Type B pancreatic cell (in vitro differentiated cells): ENCODE measurements around the gene ANKRD13D.

DNA sequence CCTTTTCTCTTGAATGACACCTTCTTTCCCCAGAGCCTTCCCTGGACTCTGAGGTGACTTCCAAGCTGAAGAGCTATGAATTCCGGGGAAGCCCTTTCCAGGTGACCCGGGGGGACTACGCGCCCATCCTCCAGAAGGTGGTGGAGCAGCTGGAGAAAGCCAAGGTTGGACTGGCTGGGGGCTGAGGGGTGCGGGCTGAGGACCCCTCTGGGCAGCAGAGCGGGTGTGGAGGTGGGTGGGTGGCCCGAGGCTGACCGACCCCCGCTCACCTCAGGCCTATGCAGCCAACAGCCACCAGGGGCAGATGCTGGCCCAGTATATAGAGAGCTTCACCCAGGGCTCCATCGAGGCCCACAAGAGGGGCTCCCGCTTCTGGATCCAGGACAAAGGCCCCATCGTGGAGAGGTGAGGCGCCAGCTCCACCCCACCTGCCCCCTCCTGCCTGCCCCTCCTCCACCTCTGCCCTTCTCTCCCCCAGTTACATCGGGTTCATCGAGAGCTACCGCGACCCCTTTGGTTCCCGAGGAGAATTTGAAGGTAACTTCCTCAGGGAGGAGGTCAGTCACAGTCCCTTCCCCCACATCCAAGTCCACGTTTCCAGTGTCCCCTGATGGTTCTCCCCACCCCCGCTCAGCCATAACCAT is 11.1 kb downstream of the DPP3 start:
- PRO-cap = no peak

DNA sequence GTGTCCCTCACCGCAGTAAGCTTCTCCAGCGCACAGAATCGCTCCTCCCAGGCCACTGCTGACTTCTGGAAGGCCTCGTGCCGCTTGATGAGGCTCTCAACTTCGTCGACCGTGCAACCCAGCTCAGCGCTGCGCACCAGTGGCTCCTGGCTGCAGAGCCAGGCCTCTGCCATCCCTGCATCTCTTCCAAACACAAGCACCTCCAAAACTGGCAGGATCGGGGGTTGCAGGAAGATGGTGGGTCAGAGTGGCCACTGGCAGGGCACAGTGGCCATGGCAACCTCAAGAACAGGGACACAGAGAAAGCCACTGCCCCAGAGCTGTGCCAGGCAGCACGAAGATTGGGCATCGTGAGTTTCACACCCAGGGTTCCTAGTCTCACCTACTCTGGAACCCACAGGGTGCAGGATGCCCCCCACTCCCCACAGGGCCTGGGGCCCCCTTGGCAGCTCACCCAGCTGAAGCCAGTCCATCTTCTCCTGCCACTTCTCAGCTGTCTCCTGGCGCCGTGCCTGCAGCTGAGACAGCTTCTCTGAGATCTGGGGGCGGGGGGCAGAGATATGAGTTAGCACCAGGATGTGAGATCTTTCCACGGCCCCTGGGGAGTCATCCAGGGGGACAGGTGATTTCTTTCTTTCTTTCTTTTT is 11.1 kb upstream of the RBM4B start:
- PRO-cap = no peak

- PRO-cap = no peak
Observed at GRCh38 chr11:66715178-66715731, 13.8 kb downstream of the SPTBN2 start.

GRCh38 chr11:66864485-66864867 is 7.6 kb downstream of the LRFN4 start:
- PRO-cap = no peak

GRCh38 chr11:67181536-67181944 is 62.5 kb downstream of the KDM2A start:
- PRO-cap = no peak

- PRO-cap = no peak
Observed at GRCh38 chr11:67249856-67251110, 16.0 kb upstream of the GRK2 start.

- PRO-cap = no peak
Observed at GRCh38 chr11:67256843-67257913, 9.1 kb upstream of the GRK2 start.

- PRO-cap = no peak
Observed at GRCh38 chr11:67267217-67268002, 1.1 kb downstream of the GRK2 start.

GRCh38 chr11:67280164-67280381 is 9.0 kb upstream of the ANKRD13D start:
- PRO-cap = no peak

DNA sequence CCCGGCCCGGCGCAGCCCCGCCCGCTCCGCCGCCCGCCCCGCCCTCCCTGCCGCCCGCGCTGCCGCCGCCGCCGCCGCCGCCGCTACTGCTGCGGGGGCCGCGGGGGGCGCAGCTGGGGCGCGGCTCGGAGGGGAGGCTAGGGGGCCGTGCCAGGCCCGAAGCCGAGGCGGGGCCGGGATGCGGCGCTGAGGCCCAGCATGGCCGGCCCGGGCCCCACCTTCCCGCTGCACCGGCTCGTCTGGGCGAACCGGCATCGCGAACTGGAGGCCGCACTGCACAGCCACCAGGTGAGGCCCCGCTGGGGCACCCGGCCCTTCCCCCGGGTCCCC is at the start of gene ANKRD13D:
ANKRD13D (plus strand) TSS at position 41 of the 330 bp plus-strand sequence.
- PRO-cap = bidirectional peak, plus-strand start at position 165 of the sequence, minus-strand start outside the sequence; bidirectional peak, plus-strand start at position 271 of the sequence, minus-strand start at position 263 of the sequence

DNA sequence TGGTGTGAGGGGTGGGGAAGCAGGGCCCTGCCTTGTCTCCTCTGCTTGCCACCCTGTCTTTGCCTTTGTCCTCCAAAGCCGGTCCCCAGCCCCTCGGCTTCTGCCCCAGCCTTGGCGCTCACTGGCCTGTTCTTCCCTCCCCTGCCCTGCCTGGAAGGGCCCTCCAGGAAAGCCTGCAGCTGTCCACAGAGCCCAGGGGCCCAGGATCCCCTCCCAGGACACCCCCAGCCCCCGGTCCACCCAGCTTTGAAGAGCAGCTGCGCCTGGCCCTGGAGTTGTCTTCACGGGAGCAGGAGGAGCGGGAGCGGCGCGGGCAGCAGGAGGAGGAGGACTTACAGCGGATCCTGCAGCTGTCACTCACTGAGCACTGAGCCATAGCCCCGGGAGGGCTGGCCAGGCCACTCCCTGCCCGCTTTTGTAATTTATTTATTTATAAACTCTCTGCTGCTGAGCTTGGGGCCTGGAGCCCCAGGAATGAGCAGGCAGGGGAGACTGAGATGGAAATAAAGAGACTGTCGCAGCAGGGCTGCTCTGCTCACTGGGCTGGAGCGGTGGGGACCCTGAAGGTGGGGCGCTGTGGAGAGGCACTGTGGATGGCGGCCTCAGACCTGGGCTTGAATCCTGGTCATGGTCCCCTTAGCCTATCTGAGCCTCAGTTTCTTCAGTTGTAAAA is 1.2 kb upstream of the SSH3 start:
- PRO-cap = bidirectional peak, plus-strand start at position 450 of the sequence, minus-strand start at position 248 of the sequence

GRCh38 chr11:67322773-67323306 is 19.5 kb downstream of the SSH3 start:
- PRO-cap = no peak

DNA sequence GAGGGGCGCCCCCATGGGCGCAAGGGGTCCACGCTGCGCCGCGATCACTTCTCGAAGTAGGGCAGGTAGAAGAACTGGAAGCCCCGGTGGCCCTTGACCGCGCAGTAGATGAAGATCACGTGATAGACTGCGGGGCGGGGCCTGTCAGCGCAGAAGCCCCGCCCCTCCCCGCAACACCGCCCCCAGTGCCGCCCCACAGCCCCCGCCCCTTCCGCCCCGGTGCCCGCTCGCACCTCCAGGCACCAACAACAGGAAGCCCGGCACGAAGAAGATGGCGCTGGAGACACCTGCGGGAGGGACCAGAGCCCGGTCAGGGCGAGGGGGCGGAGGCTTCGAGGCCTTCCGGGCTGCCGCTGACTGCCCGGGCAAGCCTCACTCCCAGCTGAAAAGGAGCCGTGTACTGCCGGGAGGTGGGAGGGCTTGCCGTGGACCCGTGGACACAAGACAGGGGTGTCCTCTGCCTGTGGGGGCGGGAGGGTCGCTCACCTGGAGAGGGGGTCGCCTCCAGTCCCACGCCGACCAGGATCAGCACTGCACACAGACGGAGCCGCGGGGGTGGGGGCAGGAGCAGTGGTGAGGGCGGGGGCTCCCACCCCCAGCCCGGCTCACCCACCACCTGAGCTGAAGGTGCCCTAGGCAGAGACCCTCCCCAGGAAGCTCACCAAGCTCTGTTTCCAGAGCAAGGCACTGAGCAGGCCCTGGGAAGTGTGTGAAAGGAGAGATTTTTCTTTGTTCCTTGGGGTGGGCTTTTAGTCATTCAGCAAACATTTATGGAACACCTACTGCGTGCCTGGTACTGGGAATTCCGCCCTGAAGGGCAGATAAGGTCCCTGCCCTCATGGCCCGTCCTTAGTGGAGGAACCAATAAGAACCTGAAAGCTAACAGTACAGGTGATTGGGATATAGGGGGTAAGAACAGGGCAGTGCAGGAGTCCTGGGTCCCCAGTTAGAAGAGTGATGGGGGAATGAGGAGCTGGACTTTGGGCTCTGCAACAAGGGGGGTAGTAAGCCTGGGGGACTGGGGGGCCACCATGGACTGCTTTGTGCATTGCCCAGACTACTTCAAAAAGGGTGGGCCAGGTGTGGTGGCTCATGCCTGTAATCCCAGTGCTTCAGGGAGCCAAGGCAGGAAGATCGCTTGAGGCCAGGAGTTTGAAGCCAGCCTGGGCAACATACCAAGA is 4.1 kb downstream of the TMEM134 start:
- PRO-cap = bidirectional peak, plus-strand start at position 260 of the sequence, minus-strand start at position 76 of the sequence; bidirectional peak, plus-strand start at position 953 of the sequence, minus-strand start at position 689 of the sequence

- PRO-cap = no peak
Observed at GRCh38 chr11:67467948-67468707, 923 bp downstream of the TMEM134 start.

DNA sequence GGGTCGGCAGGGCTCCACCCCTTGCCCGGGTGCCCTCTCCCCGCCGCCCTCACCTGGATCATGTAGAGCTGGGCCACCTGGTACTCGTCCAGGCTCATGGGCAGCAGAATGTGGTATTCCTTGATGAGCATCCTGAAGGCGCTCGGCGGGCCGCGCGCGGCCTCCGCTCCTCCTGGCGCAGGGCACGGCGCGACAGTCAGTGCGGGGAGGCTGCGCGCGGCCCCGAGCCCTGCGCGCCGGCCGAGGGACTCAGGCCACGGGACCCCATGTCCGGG is 1.2 kb downstream of the PITPNM1 start:
- PRO-cap = no peak

GRCh38 chr11:67506432-67507111 is 1.4 kb downstream of the CDK2AP2 start:
- PRO-cap = no peak

DNA sequence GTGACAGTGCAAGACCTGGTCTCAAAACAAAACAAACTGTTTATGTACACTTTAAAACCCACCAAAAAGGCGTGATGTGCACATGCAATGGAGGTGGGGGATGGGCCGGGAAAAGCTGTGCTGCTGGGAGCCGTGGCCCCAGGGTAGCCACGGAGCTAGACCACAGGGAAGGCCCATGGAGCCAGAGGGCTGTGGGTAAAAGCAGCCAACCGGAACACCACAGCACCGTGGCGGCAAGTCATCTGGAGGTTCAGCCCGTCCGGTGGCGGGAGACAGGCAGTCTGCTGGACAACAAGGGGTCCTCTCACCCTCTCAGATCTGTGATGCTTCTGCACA is 6.7 kb upstream of the CABP2 start:
- PRO-cap = no peak

DNA sequence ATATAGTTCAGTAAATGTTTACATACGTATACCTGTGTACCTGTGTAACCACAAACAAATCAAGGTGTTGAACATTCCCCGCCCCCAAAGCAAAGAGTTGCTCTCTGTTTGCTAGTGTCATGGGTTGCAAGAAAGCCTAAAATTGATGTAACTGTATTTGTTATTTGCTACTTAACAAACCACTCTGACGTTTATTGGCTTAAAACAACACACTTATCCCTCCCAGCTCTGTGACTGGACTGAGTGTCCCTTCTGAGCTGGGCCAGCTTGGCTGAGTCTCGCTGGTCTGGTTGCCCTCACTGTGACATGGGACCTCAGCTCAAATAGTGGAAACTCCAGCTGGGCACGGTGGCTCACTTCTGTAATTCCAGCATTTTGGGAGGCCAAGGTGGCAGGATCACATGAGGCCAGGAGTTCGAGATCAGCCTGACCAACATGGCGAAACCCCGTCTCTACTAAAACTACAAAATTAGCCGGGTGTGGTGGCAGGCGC is 25.5 kb upstream of the CABP2 start:
- PRO-cap = no peak

GRCh38 chr11:67585800-67586307 is 2.2 kb downstream of the GSTP1 start:
- PRO-cap = no peak

- PRO-cap = no peak
Observed at GRCh38 chr11:67628759-67629269, 923 bp downstream of the NUDT8 start.